Bronchus fibroblast of lung (primary cell): ENCODE data around the genes TIMM10B, OR10A2 and RPL27A.

GRCh38 chr11:6229203-6229775 is 5.1 kb downstream of the FHIP1B start:
- RAMPAGE, long total RNA: no peak

GRCh38 chr11:6229776-6230435 is 4.5 kb downstream of the FHIP1B start:
- RAMPAGE, long total RNA: no peak

- RAMPAGE, long total RNA: no peak
Observed at GRCh38 chr11:6273038-6273619, 13.5 kb downstream of the CCKBR start.

DNA sequence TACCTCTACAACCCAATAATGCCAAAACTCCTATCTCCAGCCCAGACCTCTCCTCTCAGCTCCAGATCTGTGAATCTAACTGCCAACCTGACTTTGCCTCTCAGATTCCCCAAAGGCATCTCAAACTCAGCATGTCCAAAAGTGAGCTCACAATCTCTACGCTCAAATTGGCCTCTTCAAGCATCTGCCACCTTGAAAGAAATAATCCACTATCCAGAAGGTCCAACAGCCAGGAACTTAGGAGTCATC is 8.9 kb downstream of the SMPD1 start:
- RAMPAGE, long total RNA: no peak

- RAMPAGE, long total RNA: start-site peak on the plus strand at chr11:6481496-6481524, 344 and 205 reads in 2 replicates
Observed at GRCh38 chr11:6481414-6482016, at the start of gene TIMM10B. TSS of gene TIMM10B (plus strand) at chr11:6481501.

- RAMPAGE, long total RNA: no peak
Observed at GRCh38 chr11:6627602-6628284, 8.5 kb upstream of the TPP1 start.

DNA sequence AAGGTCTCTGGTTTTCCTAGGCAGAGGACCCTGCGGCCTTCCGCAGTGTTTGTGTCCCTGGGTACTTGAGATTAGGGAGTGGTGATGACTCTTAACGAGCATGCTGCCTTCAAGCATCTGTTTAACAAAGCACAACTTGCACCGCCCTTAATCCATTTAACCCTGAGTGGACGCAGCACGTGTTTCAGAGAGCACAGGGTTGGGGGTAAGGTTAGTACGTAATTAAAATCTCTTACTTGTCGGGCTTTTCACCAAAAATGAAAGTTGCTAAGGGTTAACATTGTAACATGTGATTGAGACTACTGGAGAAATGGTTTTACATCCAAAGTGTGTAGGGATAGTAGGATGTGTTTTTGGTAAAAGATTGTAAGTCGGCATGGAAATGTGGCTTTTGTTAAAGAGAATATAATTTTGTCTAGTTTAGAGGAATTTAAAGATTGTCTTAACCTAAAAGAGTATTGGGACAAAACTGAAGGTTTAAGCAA is 7.6 kb upstream of the MRPL17 start:
- RAMPAGE, long total RNA: no peak

GRCh38 chr11:6728259-6728973 is 43.4 kb downstream of the OR2AG2 start:
- RAMPAGE, long total RNA: no peak

DNA sequence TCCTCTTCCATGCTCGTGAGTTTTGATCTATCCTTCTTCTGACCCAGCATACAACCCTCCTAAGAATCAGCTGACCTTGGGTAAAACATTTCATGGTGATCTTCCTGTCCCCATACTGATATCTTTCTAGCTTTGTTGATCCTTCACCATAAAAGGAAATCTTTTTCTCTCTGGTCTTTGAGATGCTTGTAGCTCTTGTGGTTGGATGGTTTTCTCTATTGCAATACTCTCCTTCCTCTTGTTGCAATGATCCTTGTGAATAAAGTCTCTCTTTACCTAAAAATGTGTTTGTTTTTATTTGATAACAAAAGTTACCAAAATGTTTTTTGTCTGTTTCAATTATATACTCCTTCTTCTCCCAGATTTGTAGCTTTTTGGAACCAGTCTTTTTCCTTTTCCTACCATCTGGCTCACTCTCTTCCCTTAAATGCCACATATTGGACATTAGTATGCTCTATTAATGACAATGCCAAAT is 26.0 kb downstream of the OR2AG2 start:
- RAMPAGE, long total RNA: no peak

DNA sequence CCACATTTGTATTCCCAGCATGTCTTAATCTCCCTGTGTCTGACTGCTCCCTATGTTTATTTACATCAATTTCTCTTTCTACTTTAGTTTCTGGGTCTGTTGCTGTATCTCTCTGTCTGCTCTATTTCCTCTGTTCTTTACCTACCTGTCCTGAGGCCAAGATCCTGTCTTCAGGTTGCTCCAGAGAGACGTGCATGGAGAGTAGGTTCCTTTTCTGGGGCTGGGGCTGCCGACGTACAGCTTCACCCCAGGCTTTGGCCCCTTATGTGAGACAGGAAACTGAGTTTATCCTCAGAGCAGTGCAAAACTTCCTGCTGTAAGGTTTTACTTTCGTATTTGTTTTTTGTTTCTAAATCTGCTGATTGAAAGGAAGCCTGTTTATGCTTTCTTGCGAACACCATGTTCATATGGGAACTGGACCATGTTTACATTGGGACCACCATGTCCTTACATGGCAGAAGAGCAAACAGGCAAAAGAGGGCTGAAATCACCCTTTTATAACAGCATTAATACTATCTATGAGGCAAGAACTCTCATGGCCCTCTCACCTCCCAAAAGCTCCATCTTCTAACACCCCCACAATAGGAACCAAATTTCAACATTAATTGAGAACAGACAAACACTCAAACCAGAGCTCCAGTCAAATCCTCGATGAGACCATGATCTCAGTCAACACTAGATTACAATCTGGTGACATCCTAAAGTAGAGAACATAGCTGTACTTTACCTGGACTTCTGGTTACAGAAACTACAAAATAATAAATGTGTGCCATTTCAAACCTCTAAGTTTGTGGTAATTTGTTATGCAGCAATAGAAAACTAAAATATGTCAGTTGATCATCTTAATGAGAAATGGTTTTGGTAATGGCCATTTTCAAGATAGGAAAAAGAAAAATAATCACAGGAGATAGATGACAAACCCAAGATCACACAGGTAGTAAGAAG is 25.3 kb downstream of the OR2AG2 start:
- RAMPAGE, long total RNA: no peak

GRCh38 chr11:6862907-6863351 is at the start of gene OR10A2:
TSS of gene OR10A2 (plus strand) at chr11:6863057.
- RAMPAGE, long total RNA: no peak

GRCh38 chr11:6932340-6932721 is 6.1 kb downstream of the ZNF215 start:
- RAMPAGE, long total RNA: no peak

- RAMPAGE, long total RNA: no peak
Observed at GRCh38 chr11:7256755-7257467, 5.2 kb downstream of the SYT9 start.

GRCh38 chr11:7577213-7577906 is 63.6 kb downstream of the PPFIBP2 start:
- RAMPAGE, long total RNA: no peak

DNA sequence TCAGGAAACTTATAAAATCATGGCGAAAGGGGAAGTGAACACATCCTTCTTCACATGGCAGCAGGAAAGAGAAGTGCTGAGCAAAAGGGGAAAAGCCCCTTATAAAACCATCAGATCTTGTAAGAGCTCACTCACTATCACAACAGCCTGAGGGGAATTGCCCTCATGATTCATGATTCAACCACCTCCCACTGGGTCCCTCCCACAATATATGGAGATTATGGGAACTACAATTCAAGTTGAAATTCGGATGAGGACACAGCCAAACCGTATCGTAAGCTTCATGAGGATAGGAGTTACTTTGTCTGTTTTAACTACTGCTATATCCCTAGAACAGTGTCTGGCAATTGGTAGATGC is 3.9 kb upstream of the CYB5R2 start:
- RAMPAGE, long total RNA: no peak

DNA sequence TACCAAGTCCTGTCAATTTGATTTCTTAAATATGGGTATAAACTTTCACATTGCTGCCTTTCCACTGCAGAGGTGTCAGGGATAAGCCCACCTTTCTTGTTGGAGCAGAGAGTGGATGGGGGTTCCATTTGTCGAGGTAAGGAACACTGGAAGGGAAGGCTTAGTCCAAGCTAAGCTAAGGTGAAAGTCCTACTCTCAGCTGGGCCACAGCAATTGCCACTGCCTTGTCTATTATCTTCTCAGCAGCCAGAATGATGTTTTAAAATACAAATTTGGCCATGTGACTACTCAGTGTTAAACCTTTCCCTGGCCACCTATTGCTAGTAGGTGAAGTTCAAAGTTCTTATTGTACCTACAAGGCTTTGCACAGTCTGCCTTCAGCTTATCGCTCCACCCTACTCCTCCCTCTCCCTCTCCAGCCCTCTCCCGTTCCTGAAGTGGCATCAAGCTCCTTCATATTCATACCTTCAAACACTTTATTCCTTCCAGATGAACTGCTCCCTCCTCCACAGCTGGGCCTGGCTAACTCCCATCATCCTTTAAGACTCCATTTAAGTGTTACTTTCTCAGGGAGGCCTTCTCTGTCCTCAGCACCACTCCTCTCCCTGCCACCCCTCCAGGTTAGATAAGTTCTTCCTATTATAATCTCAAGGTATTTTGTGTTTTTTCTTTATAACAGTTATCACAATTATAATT is 37.3 kb downstream of the OR10A6 start:
- RAMPAGE, long total RNA: no peak

- RAMPAGE, long total RNA: no peak
Observed at GRCh38 chr11:8678853-8679544, 3.5 kb downstream of the TRIM66 start.

GRCh38 chr11:8682505-8683706 is at the start of gene RPL27A:
TSS of gene RPL27A (plus strand) at chr11:8682792.
- RAMPAGE, long total RNA: start-site peak on the plus strand at chr11:8682758-8682808, 1,207 and 1,198 reads in 2 replicates

GRCh38 chr11:8692424-8693072 is 10.0 kb downstream of the RPL27A start:
- RAMPAGE, long total RNA: no peak

- RAMPAGE, long total RNA: no peak
Observed at GRCh38 chr11:8716204-8716750, 33.7 kb downstream of the RPL27A start.